ENCODE measurements around the gene SLC46A3.

- PRO-cap = no peak
- RRBS, 2 experiments = no CpG with 5 or more reads among the region's 26 CpGs
Observed at GRCh38 chr13:27851082-27852186, 59.2 kb downstream of the GSX1 start.

DNA sequence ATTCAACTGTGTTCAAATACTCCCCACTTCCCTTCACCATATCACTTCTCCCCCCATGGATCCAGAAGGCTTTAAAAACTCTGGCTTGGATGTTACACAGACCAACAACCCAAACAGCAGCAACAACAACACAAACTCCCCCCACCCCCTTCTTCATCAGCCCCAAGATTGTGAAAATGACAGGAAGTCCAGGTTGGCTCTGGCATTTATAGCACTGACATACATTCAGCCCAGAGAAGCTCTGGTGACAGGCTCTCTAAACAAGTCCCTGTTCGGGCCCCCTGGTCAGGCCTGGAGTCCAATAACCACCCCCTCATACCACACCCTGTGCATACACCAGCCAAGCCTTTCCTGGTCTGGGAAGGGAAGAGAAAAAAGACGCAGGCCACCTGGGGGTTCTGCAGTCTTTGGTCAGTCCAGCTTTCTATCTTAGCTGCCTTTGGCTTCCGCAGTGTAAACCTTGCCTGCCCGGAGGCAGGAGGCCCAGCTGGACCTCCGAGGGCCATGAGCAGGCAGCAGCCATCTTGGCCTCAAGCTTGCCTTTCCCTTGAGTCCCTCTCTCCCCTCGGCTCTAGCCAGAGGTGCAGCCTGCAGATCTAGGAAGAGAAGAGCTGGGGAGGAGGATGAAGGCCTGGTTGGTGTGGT lies 6.8 kb downstream of the CDX2 start:
- PRO-cap = no peak
- RRBS, 2 experiments = no CpG with 5 or more reads among the region's 6 CpGs

DNA sequence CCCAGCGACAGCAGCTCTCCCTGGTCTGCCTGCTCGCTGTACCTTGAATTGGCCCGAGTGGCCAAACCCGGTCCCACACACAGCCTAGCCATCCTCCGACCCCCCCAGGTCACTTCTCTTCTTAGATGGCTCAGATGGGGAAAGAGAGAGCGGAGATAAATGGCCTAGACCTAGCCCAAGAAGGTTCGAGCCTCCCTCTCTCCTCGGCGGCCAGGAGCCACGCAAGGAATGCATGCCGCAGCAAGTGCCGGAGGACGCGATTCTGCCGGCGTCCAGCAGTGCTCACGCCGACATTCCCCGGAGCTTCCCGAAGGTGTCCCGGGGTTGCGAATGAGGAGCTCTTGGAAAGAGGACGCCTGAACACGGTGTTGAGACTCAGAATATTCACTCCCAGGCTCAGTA lies 1.2 kb downstream of the CDX2 start:
- PRO-cap = no peak
- RRBS, 2 experiments = 6% methylated on average over 3 of the region's 24 CpGs; no CpG with 5 or more reads in 1 of the 2 experiments

DNA sequence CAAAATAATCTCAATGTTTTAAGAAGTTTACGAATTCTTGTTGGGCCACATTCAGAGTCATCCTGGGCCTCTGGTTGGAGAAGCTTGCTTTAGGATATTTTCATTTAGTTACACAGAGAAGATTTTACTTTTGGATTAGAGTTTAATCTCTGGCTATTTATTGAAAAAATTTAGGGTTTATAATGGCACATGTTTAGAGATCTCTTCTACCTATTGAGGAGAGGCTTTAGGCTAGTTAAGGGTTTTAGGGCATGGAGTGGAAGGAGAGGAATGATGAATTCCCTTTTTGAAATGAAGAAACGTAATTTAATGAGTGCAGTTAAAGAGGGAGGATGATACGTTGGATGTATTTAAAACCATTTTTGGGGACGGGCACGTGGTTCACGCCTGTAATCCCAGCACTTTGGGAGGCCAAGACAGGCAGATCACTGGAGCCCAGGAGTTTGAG lies 54.8 kb downstream of the PAN3 start:
- PRO-cap = no peak
- RRBS, 2 experiments = no CpG with 5 or more reads among the region's 6 CpGs

DNA sequence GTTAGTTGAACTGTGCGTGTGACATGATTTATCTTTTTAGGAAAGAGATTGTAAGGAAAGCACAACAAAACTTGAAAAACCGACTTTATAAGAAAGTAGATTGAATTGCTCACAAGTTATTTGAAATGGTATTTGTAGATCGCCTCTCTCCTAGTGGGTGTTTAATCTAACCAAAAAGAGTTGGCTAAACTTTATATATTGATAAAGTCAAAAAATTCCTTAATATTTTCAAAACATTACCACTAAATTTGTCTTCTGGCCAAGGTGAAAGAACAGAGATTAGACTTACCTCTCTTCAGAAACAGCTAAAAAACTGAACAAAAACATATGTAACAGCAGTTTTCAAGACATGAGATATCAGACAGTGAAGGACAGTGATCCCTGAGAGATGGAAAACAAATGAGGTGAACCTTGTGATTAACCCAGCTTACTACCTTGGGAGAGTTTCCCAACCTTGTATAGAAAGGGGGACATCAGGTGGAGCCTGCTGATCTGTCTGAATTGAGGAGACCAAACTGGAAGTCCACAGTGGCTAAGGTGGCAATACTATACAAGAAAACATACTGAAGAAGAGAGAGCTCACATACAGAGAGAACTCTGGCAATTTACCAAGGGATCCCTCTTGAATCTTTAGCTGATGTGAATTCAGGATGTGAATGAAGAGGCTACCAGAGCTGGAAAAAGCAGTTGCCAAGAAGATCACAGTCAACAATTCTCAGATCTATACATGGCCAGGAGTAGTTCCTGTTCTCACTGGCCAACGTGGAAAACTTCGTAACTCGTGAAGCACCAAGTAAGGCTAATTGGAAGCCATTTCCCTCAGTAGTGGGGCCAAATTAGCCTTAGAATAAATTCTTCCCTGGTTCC lies 73.3 kb downstream of the PAN3 start:
- PRO-cap = no peak
- RRBS, 2 experiments = no CpG with 5 or more reads among the region's 6 CpGs

- PRO-cap = no peak
- RRBS, 2 experiments = no CpG with 5 or more reads among the region's 4 CpGs
Observed at GRCh38 chr13:28503077-28503597, 8.2 kb upstream of the FLT1 start.

- PRO-cap = bidirectional peak, plus-strand start at chr13:28719159, minus-strand start at chr13:28718895
- RRBS, 2 experiments = 2 to 5% methylated on average over 15 of the region's 93 CpGs
Observed at GRCh38 chr13:28718056-28719345, at the start of gene SLC46A3. Gene SLC46A3, minus strand, starts transcription at chr13:28718970.

DNA sequence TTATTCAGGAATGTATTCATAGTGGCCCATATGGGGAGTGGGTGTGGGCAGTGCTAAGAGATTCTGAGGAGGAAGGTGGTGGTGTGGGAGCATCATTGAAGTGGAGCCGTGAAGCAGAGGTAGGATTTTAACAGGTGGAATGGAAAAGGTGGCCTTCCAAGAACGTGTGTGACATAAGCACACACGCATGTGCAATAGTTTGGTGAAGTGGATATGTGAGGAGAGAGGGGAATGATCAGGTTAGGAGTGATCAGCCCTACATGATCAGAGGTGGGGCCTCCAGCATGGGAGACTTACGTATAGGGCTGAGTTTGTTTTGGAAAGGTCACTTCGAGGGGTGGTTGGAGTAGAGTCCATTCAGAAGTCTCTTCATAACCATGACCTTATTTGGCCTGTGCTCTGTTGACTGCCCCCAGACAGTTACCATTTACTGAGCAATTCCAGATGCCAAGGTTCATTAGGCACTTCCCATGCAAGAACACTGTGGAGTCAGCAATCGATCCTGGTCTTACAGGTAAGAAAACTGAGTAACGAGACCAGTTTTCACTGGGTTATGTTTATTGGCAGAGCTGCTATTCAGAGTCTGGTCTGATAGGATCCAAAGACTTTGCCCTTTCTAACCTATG lies 134.5 kb downstream of the MTUS2 start:
- PRO-cap = no peak
- RRBS, 2 experiments = no CpG with 5 or more reads among the region's 7 CpGs

DNA sequence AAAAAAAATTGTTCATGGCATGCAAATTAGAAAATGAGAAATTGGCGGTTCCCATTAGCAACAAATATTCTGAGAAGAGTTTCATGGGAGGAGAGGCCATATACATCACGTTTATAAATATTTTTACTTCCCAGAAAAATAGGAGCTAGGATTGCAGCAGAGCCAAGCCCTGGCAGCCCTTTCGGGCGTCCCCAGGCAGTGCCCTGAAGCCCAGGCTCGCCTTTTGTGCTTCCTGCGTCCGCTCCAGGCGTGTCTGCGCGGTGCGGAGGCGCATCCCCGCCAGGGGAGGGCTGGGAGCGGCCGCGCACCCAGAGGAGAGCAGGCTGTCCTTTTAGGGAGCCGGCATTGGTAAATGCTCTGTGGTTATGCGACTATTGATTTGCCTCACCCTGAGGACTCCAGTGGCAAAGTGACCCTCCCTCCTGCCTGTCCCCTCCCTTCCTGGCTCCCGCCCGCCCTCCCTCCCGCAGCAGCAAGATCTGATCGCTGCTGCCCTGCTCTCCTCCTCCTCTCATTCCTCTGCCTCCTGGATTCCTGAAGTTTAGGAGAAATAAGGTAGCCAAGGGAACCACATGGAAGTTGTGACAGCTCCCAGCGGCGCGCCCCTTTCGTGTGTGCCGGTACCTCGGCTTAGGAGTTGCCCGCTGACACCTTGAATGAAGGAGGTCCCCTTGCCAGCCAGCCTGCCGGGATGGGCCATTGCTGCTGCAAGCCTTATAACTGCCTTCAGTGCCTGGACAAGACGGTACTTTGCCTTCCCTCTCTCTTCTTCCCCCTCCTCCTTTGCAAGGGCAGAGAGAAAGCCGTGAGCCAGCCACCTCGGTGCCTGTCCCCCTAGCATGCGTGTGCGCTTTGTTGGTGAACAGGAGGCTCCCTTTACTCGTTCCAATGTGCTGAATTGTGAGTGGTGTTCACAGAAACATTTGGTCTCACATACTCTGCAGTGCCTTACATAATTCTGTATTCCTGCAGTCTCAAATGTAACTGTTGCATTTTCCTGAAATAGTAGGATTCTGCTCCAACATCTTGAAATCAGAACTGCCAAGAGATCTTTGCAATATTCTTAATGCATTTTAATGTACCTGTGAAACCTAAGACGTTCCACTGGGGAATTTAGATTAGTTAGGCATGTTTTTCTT lies 167.0 kb downstream of the SLC7A1 start:
- PRO-cap = no peak
- RRBS, 2 experiments = 2 to 7% methylated on average over 4 of the region's 37 CpGs

DNA sequence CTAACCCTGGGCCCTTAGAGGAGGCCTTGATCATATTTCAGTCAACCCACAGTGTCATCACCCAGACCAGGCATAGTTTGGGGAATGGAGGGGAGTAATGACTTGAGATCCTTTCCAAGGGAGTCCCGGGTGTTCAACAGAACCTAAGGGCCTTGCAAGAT lies 160.2 kb downstream of the SLC7A1 start:
- PRO-cap = no peak
- RRBS, 2 experiments = no CpG with 5 or more reads among the region's 1 CpG

DNA sequence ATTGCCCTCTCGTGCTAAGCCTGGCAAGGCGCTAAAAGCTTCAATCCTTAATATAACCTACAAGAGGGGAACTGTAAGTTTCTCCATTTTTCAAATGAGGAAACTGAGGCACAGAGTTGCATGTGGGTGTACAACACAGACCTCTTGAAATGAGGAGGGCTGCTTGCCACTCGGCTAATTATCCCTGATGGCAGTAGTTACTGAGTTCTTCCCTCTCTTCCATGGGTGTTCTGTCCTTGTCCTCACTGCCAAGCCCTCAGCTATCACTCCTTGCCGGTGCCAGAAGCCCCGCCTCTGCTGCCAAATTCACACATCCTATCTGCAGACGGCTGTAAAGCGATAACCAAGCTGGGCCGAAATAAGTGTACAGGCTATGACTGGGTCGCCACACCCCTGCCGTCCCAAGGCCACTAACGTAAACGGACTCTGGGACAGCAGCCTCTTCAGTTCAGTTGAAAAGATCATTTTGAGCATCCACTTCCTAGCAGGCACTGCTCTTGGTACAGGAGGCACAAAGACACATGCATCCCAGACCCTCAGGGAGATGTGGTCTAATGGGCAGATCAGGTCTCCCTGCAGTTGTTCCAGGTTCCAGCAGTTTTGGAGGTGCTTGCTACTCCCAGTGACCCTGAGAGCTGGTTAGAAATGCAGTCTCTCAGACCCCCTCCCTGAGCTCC lies 13.3 kb downstream of the SLC7A1 start:
- PRO-cap = no peak
- RRBS, 2 experiments = no CpG with 5 or more reads among the region's 12 CpGs

GRCh38 chr13:29606120-29606581 lies 10.7 kb upstream of the SLC7A1 start:
- PRO-cap = no peak
- RRBS, 2 experiments = no CpG with 5 or more reads among the region's 7 CpGs

GRCh38 chr13:29812044-29812546 lies 38.3 kb downstream of the UBL3 start:
- PRO-cap = unidirectional peak, minus-strand start at chr13:29812223
- RRBS, 2 experiments = no CpG with 5 or more reads among the region's 1 CpG

DNA sequence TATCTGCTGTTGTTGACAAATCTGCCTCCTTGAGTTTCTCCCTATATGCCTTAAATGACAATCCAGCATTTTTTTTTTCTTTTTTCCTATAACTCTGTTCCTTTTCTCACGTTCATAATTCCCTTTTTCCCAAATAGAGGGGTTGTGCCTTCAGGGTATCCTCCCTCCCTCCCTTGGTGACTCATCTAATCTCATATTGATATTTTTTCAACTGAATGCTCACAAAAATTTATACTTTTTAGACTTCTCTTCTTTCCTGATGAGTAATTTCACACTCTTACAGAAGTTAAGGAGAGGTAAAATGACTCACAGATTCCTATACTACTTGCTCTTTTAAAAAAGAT lies 19.5 kb downstream of the UBL3 start:
- PRO-cap = no peak
- RRBS, 2 experiments = no CpG with 5 or more reads among the region's 1 CpG

DNA sequence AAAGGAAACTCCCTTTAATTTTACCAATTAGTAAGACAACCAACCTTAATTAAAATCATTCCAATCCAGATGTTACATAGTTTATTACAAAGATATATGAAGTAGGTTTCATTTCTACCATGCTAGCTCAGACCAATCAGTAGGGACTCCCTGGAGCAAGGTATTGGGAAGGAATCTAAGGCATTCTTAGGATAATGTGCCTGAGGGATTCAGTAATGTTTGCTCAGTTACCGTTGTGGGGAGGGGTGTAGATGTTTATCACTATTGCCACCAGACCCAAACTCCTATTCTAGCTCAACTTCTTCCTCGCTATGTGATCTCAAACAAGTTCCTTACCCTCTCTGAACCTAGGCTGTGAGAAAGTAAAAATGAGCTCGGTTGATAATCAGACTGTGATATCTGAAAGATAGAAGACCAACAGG lies 8.9 kb downstream of the UBL3 start:
- PRO-cap = no peak
- RRBS, 2 experiments = no CpG with 5 or more reads among the region's 3 CpGs

DNA sequence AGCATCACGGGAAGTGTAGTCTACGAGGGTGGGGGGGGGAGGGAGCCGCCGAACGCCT lies 136 bp upstream of the UBL3 start:
- PRO-cap = no peak
- RRBS, 2 experiments = no CpG with 5 or more reads among the region's 5 CpGs

DNA sequence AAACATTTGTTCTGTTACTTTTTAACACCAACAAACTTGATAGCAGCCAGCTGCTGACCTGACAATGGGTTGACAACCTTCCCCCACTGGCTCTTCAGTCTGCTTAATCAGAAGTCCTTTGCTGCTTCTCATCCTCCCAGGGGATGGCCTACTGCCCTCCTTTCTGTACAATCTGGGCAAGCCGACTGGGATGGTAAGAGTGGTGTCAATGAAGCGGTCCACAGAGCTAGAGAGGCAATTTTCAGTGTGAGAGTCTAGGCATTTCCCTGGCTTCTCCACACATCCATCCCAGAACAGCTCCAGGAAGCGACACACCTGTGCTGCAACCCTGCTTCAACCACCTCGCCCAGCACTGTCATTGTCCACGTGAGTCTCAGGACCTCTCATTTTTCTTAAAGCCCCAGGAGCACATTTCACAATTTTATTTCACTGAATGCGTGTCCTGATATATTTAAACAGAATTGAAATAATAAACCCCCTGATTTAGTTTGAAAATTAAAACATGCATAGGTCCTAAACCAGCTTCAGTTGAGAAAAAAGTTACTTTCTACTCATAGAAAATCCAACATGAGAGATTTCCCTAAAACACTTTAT lies 15.5 kb upstream of the UBL3 start:
- PRO-cap = no peak
- RRBS, 2 experiments = no CpG with 5 or more reads among the region's 6 CpGs

- PRO-cap = no peak
- RRBS, 2 experiments = no CpG with 5 or more reads among the region's 5 CpGs
Observed at GRCh38 chr13:29908414-29908735, 58.0 kb upstream of the UBL3 start.

DNA sequence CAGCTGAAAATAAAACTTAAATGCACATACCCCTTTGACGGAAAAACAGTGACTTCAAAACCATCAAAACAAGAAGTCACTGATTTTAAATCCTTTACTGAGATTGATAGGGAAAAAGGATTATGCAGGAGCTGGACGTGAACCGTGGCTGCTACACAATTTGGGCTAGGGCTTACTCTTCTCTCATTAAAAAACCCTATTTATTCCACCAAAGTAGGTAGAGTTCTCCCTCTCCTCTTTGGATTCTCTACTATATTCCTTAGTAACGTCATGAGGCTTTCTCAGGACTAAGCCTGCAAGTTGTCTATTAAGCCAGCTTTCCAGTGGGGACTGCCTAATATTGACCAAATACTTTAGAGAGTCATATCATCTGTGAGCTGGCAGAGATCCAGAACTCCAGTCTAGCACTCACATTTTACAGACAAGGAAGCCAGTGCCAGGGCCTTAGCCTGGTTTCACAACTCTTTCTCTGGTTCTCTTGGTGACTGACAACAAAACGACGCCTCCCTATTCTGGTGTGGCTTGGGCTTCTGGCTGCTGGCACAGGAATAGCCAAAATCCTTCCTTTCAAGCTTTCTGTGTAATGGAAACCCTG lies 74.9 kb upstream of the UBL3 start:
- PRO-cap = bidirectional peak, plus-strand start at position 411 of the sequence, minus-strand start at position 332 of the sequence
- RRBS, 2 experiments = no CpG with 5 or more reads among the region's 6 CpGs

GRCh38 chr13:30061216-30061452 lies 210.7 kb upstream of the UBL3 start:
- PRO-cap = no peak
- RRBS, 2 experiments = no CpG with 5 or more reads among the region's 3 CpGs

All from astrocyte (in vitro differentiated cells and primary cell).